Parietal lobe (tissue), 2 donors: ENCODE data around the genes TERB1, CA7 and CIAO2B.

GRCh38 chr16:66613902-66615065 is 9.8 kb downstream of the CMTM3 start:
- RAMPAGE, long total RNA: no peak

DNA sequence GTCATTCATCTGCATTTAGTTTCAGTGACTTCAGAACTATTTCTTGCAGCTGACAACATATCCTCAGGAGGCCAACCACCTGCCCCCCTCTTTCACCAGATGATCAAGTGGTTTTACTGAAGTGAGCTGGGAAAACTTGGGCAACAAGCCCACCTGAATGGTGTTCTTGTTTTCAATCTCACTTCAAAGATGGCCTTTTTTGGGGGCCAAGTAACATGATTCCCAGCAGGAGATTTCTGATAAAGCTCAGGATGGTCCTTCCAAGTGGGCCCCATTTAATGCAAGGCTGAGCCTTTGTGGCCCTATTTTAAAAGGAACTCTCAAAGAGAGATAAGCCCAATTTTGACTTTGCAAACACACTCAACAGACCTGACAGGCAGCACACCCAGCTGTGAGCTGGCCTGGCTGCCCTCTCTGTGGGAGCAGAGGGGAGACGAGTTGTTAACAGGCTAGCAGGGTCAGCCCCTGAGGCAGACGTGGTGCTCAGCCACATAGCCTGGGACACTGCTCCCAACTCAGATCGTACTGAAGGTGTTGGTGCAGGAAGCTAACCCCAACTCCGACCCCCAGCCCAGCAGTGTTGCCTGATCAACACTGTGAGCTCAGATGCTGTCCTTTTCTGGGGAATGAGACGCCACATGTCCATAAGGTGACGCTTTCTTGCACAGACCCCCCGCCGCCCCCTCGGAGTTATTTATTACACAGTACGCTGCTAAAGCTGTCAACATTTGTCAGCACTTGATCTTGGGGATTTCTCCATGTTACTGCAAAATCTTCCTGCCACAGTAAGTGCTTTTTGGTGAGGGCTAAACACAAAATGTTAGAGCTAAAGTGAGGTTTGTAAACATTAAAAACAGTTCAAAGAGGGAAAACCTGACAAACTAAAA is 15.6 kb downstream of the CMTM3 start:
- RAMPAGE, long total RNA: no peak

DNA sequence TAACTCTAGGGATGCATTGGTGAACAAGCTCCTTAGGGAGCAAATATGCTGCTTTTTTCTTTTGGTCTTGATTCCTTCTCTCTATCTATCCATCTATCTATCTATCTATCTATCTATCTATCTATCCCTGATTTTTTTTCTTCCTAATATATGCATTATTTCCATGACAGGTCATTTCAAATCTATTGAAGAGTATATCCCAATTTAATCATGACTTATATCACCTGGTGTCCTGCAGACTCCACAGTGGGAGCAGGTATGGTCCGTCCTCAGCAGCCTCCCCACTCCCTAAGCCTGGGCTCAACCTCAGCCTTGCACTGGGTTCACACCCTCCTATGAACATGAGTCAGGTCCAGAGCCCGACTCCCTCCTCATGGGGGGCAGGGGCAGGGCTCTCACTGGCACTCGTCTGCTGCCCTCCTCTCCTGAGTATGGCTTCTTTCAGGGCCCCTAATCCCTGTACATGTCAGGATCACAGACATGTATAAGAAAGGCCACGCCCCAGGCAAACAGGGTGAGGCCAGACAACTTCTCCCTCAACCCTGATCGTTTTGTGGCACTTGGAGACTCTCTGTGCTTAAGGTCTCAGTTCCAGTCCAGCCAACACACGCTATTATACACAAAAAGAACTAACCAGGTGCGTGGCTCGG is 45.0 kb downstream of the CMTM3 start:
- RAMPAGE, long total RNA: no peak

- RAMPAGE, long total RNA: no peak
These were observed 14.8 kb downstream of the CMTM4 start for GRCh38 chr16:66681672-66682156.

DNA sequence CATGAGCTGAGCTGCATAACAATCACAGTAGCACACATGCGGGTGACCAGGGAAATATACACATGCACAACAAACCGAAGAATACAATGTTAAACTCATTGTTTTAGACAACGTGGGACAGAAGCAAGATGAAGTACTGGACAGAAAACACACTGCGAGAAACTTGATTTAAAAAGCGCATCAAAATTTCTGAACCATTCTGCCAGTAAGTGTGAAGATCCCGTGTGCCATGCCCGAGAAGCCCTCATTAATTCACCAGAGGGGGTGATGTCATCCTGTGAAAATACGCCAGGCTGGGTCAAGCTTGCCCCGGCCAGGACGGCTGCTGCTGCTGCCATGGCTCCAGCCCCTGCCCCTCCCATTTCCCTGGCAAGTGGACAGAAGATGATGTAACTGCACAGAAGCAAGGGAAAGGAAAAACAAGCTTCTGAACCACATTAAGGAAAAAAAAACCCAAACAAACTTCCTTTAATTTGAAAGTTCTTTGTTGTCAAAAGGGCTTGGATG is 10.0 kb downstream of the DYNC1LI2 start:
- RAMPAGE, long total RNA: no peak

- RAMPAGE, long total RNA: no peak
These were observed at the start of gene TERB1 for GRCh38 chr16:66801506-66801868. TSS of gene TERB1 (minus strand) at chr16:66801584.

- RAMPAGE, long total RNA: no peak
These were observed at the start of gene CA7 for GRCh38 chr16:66844273-66844562. TSS of gene CA7 (plus strand) at chr16:66844414.

GRCh38 chr16:66906902-66907630 is 11.6 kb downstream of the CDH16 start:
- RAMPAGE, long total RNA: no peak

GRCh38 chr16:66911042-66911347 is 7.7 kb downstream of the CDH16 start:
- RAMPAGE, long total RNA: no peak

DNA sequence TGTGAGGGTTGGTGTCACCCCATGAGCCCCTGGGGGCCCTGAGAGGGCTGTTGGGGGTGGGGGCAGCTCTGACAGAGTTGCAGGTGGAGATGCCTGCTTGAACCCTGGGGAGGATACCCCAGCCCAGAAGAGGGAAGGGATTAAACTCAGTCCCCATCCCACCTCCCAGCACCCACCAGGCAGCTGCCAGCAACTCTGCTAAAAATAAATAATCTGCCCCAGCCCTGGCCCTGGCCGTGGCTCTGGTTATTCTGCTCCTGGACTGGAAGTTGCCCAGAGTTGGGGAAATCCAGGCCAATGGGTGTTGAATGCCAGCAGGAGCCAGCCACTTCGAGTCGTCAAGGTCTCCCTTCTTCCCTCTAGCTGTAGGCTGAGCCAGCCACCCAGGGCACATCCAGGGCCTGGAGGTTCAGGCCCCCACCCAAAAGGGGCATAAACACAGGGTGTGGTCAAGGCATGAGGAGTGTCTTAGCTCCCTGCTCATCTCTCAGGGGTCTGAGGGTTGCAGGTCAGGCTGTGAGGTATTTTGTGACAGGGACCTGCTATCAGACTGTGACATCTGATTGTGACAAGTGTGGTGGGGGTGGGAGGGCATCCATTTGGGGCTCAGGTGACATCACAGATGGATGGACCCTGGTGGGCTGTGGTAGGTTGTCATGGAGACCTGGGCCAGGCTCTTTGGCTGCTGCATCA is 923 bp upstream of the RRAD start:
- RAMPAGE, long total RNA: no peak

- RAMPAGE, long total RNA: no peak
These were observed 2.8 kb upstream of the RRAD start for GRCh38 chr16:66927917-66928693.

- RAMPAGE, long total RNA: start-site peak on the minus strand at chr16:66934376-66934402, 257 and 23 reads in 2 replicates
These were observed at the start of gene CIAO2B for GRCh38 chr16:66933816-66934600. TSS of gene CIAO2B (minus strand) at chr16:66934402.

GRCh38 chr16:67029569-67030608 is 940 bp downstream of the CBFB start:
- RAMPAGE, long total RNA: no peak

DNA sequence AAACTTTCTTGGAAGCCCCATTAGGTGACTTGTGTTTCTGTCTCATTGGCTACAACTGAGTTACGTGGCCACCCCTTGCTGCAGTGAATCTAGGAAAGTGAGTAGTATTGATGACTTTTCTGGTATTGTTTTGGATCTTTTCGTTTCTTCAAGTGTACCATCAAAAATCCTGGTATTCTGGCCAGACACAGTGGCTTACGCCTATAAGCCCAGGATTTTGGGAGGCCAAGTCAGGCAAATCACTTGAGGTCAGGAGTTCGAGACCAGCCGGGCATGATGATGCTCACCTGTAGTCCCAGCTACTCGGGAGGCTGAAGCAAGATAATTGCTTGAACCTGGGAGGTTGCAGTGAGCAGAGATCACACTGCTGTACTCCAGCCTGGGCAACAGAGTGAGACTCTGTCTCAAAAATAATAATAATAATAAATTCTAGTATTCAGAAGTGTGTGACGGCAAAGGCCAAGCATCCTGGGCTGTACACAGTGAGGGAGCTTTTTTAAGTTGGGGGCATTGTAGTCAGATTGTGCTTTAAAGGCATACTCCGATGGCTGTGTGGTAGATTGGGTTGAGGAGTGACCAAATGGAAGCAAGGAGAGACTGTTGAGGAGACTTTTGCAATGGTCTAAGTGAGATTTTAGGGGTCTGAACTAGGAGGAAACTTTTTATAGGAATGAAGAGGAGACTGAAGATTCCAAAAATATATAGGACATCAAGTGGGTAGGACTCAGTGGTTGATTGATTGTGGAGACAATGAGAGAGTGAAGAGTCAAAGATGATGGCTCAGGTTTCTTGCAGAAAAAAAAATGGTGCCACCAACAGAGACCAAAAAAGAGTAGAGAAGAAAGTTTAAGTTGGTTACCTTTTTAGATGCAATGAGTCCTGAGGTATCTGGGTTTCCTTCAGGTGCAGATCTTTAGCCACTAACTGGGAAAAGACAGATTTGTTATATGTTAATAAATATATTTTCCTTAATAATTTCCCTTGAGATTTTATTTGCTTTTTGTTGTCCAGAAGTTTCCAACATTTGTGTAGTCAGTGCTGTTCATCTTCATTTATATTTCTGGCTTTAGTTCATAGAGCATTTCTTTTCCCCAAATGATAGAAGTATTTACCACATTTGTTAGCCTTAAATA is 29.7 kb upstream of the PHAF1 start:
- RAMPAGE, long total RNA: no peak

GRCh38 chr16:67150254-67150778 is 482 bp downstream of the B3GNT9 start:
- RAMPAGE, long total RNA: no peak

GRCh38 chr16:67170159-67171123 is 5.9 kb downstream of the HSF4 start:
- RAMPAGE, long total RNA: no peak

DNA sequence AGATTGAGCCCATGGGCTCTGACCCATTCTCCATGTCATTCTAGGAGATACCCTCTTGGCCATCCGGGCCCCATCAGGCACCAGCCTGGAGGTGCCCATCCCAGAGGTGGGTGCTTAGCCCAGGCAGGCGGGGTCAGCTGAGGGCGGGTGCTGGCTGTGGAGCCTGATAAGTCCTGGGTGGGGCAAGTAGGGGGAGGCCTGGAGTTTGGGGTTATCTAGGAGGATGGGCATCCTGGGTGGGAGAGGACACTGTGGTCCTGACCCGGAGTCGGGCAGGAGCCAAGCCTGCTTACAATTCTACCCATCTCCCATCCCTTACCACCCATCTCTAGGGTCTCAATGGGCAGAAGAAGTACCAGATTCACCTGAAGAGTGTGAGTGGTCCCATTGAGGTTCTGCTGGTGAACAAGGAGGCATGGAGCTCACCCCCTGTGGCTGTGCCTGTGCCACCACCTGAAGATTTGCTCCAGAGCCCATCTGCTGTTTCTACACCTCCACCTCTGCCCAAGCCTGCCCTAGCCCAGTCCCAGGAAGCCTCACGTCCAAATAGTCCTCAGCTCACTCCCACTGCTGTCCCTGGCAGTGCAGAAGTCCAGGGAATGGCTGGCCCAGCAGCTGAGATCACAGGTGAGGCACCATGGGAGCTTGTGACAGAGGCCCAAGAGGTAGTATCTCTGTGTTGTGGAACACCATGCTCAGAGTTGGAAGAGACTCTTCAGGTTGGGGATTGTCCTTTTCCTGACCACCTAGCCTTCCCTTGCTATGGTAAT is 2.6 kb downstream of the E2F4 start:
- RAMPAGE, long total RNA: no peak

DNA sequence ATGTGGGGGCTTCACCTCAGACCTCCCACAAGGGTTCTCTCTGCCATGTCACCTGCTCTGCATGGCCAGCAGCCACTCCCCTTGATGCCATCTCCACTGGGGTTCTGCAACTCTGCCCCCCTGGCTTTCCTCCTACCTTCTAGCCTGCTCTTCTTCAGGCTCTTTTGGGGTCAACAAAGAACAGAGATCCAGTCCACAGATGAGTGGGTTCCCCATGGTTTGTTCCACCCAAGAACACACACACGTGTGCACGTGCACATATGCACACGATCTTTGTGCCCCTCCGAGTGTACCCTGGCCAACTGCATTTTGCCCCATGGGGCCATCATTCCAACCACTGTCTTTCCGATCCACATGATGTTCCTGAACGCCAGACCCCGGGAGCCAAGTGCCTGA is 10.5 kb upstream of the TMEM208 start:
- RAMPAGE, long total RNA: no peak

DNA sequence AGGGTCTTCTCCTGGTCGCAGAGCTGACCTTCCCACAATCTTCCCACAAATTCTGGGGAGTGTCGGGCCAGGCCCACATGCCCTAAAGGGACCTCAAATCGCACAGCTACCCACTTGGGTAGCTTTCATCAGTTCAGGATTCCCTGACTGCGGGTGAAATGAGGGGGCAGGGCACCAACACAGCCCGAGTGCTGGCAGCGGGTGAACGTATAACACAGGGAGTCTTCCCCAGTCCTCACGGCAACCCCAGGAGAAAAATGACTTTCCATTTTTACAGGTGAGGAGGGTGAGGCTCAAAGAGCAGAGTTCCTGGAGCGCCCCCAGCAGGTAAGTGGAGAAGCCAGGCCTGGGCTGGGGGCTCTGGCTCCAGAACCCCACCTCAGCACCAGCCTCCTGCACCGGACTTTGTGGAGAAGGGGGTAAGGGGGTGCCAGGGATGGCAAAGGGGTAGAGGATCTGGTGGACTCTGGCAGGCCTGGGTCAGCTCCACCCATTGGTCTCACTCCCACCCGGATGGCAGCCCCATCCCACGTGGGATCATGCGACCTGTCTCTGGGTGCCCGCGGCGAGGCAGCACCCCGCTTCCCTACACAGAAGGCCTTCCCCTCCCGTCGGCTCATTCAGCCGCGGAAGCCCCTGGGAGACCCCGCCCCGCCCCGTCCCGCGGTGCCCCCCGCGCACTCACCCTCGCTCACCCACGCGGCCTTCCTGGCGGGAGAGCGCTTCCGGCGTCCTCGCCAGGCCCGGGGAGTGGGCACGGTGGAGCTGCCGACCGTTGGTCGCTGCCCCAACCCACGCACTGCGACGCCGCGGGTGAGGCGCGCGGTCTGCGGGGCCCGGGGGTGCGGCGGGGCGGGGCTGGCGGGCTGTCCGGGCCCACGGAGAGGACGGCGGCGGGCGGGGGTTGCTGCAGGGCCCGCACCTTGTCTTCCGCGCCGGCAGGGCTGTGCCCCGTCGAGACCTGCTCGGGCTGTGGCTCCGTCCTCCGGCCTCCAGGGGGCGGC is 566 bp upstream of the PLEKHG4 start:
- RAMPAGE, long total RNA: no peak

- RAMPAGE, long total RNA: no peak
These were observed 2.4 kb upstream of the HSD11B2 start for GRCh38 chr16:67428630-67428874.